Cardiac ventricle fibroblast (primary cell): ENCODE measurements around the genes B4GALNT4 and DEAF1.

DNA sequence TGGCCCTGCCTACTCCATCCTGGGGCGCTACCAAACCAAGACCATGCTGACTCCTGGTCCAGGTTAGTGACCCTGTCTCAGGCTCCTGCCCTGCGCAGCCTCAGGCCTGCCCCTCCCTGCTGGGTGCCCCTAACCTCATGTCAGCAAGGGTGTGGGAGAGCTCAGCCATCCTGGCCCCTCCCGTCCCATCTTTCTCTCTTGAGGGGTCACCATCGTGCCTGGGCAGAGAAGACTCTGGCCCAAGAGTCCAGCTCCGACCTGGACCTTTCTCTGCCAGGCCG is 1.1 kb downstream of the ODF3 start:
- RAMPAGE, long total RNA, result no peak

GRCh38 chr11:215418-216358 is 8.2 kb downstream of the RIC8A start:
- RAMPAGE, long total RNA, result no peak

DNA sequence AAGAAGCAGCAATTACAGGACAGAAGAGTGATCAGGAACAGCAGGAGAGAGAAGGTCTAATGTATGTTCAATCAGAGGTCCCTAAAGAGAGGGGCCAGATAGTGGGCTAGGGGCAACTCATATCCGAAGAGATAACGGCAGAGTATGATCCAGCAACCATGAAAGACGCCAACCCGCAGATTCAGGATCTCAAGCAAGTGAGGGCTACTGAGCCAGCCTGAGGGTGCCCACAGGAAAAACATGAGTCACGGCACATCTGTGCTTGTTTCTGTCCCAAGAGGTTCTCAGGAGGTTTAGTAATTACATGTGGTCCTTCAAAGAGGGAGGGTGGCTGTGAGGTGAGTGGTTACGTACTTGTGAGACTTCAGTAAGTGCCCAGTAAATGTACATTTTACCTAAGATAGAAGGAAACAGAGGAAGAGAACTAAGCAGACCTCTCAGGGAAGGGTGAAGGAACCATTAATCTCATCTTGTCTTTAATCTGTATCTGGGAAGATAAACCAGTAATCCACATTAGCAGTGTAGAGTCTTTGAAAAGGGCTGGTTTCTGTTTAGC is 10.4 kb downstream of the SIRT3 start:
- RAMPAGE, long total RNA, result no peak

- RAMPAGE, long total RNA, result no peak
Observed at GRCh38 chr11:238732-239171, 2.0 kb downstream of the PSMD13 start.

DNA sequence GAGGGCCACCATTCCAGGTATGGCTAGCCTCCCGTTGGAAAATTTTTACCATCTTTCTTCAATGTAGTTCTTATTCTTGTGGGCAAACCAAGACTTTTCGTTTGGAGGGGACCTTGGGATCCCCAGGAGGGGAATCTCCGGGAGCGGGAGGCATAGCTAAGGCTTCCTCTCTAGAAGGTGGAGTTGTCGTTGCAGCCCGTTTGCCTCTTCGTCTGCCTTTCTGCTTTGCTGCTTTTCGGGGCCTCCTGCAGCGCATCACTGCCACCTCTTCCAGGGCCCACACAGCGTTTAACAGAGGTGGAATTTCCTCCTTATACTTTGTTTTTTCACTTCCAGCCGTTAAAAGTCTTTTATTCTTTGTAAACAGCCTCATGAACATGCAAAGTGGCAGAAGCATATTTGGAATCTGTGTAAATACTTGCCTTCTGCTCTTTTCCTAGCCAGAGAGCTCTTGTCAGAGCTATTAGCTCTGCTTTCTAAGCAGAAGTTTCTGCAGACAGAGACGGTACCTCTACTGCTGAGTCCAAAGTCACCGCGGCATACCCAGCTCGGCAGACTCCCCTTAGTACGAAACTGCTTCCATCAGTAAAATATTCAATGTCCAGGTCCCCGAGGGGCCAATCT is 3.6 kb upstream of the IFITM3 start:
- RAMPAGE, long total RNA, result no peak

DNA sequence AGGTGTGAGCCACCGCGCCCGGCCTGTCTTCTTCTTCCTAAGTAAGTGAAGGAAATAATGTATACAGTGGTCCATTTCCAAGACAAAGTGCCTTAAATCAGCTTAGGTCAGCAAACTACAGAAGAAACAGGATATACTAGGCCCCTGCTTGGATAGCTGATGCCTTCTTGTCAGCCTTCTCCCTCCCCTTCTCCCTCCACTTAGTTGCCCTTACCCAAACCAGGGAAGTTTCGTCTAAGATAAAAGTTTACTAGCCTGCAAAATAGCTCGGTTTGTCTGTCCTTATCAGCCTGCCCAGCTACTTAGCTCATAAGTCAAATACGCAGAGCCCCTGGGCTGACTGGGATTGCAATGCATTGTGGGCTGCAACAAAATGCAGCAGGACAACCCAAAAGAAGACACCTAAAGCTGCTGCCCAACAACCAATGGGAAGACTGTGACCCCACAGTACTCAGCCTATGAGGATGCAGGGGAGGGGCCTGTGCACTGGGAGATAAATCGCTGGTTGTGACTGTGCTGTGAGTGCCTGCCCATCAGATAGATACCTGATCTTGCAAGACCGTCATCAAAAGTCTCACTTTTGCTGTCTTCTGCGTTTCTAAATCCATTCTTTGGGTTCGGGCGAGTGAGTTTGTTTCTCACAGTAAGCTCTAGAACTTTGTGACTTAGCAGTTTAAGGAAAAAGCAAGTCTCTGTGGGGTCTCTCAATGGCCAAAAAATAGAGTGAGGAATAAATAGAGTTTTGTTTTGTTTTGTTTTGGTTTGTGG is 8.7 kb upstream of the IFITM3 start:
- RAMPAGE, long total RNA, result no peak

GRCh38 chr11:368868-370057 is at the start of gene B4GALNT4:
Gene B4GALNT4 (plus strand): TSS chr11:369499.
- RAMPAGE, long total RNA, result no peak

DNA sequence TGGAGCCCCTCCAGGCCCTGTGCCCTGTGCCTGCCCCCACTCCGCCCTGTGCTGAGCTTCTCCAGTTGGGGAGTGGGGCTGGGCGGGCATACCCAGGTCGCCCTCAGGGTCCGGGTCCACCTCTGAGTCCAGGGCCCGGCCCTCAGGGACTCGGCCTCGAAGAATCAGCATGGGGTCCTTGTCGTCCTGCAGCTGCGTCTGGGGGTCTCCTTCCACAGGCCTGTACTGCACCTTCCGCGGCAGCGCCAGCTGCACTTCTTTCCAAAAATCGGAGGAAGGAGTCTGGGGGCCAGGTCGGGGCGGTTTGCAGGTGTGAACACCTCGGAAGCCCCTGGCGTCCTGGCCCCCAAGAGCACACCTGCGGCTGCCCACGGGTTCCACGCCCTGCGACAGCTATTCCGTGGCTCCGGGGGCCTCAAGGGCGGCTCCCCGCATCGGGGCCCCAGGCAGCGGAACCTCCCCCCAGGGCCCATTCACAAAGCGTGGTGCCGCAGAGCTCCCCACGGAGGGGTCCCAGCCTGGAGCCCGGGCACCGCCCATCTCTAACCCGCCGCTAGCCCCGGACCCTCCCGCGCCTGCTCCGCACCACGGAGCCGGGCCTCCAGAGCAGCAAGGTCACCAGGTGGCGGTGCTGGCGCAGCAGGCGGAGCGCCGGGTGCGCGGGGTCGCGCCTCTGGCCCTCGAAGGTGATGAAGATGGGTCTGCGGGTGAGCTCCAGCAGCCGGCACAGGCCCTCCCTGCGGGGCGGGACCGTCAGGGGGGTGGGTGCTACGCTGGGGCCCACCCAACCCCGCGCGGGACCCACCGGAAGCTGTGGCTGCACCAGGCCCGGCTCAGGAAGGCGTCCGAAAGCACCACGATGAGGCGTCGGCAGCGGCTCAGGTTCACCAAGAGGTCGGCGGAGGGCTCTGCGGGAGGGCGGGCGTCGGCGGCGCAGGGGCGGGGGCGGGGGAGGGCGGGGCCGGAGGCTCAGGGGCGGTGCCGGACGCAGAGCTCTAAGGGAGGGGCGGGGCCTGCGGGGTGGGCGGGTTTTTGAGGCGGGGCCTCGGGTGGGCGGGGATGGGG is 8.2 kb downstream of the SIGIRR start:
- RAMPAGE, long total RNA, result start-site peak on the minus strand centred at position 904 of the sequence, 41 bp wide, 95 and 23 reads in 2 replicates

- RAMPAGE, long total RNA, result no peak
Observed at GRCh38 chr11:409600-410441, 5.0 kb downstream of the SIGIRR start.

DNA sequence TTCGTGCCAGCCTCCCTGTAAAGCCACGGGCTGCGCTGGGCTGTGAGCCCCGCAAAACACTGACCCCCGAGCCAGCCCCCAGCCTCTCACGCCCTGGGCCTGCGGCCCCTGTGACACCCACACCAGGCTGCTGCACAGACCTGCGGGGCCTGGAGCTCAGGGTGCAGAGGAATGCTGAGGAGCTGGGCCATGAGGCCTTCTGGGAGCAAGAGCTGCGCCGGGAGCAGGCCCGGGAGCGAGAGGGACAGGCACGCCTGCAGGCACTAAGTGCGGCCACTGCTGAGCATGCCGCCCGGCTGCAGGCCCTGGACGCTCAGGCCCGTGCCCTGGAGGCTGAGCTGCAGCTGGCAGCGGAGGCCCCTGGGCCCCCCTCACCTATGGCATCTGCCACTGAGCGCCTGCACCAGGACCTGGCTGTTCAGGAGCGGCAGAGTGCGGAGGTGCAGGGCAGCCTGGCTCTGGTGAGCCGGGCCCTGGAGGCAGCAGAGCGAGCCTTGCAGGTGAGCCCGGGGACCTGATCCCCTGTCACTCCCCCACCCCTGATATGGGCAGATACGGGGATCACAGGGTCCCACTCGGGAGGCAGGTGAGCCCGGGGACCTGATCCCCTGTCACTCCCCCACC is 1.6 kb downstream of the RASSF7 start:
- RAMPAGE, long total RNA, result no peak

GRCh38 chr11:573029-573844 is 3.0 kb upstream of the PHRF1 start:
- RAMPAGE, long total RNA, result no peak

DNA sequence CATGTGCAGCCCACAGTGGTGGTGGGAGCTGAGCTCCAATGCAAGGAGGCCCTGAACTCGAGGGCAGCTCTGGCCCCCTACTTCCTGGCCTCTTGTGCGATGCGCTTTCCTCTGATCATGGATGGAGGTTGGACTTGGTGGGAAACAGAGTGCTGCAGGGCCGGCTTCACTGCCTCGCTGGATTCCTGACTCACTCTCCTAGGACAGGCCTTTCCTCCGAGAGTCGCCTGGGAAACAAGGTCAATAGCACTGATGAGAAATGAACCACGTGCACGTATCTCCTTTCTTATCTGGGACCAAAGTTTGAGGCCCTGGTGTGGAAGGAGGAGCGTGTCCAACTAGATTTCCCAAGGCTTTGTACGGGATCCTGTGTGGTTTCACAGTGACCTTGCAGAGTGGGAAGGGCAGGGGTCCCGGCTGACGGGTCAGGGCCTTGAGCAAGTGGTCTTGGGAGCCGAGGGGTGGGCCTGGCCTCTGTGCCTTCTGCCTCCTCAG is 3.8 kb downstream of the PHRF1 start:
- RAMPAGE, long total RNA, result no peak

- RAMPAGE, long total RNA, result no peak
Observed at GRCh38 chr11:614993-615850, 528 bp downstream of the IRF7 start.

- RAMPAGE, long total RNA, result no peak
Observed at GRCh38 chr11:624354-624768, 394 bp downstream of the CDHR5 start.

- RAMPAGE, long total RNA, result no peak
Observed at GRCh38 chr11:638940-639584, 2.0 kb downstream of the DRD4 start.

DNA sequence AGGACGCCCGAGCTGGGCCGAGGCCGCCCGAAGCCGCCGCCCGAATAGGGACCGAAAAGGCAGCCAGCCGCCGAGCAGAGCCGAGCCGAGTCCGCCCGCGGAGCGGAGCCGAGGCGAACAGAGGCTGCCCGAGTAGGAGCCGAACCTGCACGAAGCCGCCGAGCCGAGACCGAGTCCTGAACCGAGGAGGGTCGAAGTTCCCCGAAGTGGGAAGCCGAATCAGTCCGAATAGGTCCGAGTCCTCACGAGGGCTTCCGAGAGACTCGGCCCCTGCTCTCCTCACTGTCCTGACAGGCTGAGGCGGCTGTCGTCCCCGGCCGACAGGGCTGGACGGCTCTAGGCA is at the start of gene DEAF1:
TSS of gene DEAF1 (minus strand) at position 93 of the 343 bp plus-strand sequence.
- RAMPAGE, long total RNA, result no peak

DNA sequence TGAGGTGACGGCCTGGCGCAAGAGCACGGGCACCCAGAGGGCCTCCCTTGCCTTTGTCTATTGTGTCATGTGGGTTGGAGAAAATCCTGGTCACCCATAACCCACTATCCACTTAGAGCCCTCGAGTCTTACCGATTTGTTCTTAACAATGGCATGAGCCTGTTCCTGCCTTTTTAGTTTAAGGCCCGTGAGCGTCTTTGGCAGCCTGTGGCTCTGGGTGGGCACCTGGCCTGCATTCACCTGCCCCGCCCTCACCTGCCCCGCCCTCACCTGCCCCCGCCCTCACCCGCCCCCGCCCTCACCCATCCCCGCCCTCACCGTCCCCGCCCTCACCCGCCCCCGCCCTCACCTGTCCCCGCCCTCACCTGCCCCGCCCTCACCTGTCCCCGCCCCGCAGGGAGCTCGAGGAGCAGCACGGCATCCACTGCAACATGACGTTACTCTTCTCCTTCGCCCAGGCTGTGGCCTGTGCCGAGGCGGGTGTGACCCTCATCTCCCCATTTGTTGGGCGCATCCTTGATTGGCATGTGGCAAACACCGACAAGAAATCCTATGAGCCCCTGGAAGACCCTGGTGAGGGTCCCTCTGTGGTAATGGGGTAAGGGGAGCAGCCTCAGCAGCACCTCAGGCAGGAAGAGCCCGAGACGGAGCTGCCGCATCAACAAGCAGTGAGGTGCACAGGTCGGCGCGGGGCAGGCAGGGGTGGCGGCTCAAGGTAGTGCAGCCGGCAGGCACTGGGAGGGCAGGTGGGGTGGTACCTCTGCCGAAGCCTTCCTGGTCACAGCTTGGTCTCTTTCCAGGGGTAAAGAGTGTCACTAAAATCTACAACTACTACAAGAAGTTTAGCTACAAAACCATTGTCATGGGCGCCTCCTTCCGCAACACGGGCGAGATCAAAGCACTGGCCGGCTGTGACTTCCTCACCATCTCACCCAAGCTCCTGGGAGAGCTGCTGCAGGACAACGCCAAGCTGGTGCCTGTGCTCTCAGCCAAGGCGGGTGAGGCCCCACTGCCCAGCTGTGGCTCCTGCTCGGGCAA is 14.0 kb downstream of the GATD1 start:
- RAMPAGE, long total RNA, result no peak

GRCh38 chr11:772913-773365 is 4.3 kb downstream of the GATD1 start:
- RAMPAGE, long total RNA, result no peak

- RAMPAGE, long total RNA, result no peak
Observed at GRCh38 chr11:789314-790004, 431 bp downstream of the CEND1 start.

GRCh38 chr11:810172-810599 is 419 bp downstream of the RPLP2 start:
- RAMPAGE, long total RNA, result no peak